Tibial artery (tissue), 1 donor: ENCODE results near the genes SAMD9 and DYNC1I1.

DNA sequence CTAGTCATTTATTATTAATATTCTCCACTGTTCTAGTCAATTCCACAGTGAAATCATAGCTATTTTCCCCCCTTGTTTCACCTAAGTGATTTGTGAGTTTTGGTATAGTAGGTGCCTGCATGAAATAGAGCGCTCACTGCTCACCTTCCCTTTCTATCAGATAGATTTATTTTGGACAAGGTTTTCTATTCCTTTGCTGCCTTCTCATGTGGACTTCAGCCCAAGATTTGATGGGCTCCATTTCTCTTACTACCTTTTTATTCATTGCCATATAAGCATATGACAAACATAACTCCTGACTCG lies 171.2 kb downstream of the CDK14 start:
- PRO-cap: no peak

- PRO-cap: no peak
These were observed 3.1 kb downstream of the FZD1 start for GRCh38 chr7:91266859-91268196.

GRCh38 chr7:92263788-92264282 lies 18.1 kb downstream of the ANKIB1 start:
- PRO-cap: no peak

GRCh38 chr7:92364505-92365525 lies 82.5 kb upstream of the GATAD1 start:
- PRO-cap: no peak

GRCh38 chr7:92757198-92757866 lies 79.0 kb downstream of the CDK6 start:
- PRO-cap: no peak

- PRO-cap: no peak
These were observed at the start of gene SAMD9 for GRCh38 chr7:93117713-93118426. Gene SAMD9, minus strand, starts transcription at chr7:93117979.

GRCh38 chr7:93315933-93316591 lies 83.9 kb downstream of the VPS50 start:
- PRO-cap: no peak

GRCh38 chr7:93923966-93924446 lies 2.5 kb downstream of the GNG11 start:
- PRO-cap: no peak

DNA sequence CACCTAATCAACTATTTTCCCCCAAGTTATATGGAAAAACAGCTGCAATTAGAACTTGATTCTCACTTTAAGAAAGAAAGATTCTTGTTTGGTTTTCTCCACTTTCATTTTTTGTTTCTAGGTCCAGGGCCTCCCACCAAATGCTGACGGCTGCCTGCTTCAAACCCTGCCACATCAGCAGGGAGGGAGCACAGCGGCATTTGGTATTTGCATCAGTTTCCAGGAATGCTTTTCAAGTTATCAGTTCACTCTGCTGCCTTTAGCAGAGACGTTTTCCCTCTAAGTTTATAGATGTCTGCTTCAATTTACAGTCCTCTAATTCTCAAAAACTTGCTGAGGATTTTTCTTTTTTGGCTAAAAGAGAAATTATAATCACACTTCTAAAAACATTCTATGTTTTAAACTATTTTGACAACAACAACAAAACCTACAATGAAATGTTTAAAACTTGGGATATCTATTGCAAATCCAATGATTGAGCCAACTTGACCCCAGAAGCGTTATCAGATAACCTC lies 2.6 kb upstream of the COL1A2 start:
- PRO-cap: no peak

DNA sequence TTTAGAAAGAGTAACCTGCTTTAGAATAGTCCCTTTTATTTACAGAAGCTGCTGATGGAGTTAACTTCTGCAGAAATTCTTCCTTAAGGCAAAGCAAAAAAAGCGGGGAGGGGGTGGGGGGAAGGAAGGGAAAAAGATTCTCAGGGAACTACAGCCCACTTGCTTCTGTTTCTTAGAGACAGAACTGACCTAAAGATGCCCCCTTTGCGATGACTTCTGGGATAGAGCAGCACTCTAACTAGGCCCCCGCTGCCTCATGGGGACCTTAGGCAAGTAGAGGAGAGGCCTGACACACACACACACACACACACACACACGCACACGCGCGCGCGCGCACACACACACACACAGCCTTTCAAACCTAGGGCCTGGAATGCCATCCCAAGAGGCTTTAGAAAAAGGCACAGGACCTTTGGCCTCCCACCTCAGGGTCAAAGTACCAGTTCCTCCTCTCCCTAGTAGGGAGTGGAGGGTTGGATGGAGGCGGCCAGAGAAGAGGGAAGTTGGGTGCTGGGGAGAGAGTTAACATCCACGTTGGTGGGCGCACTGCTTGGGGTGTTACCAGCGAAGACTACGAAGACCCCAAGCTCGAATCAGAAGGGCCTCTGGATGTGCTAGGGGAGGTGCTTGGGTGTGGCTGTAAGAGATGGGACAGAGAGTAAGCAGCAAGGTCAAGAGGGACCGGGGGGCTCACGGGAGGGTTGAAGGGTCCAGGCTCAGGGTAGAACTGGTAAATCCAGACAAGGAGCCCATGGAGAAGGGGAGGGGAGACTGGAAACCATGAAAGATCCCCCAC lies 1.3 kb upstream of the COL1A2 start:
- PRO-cap: no peak

DNA sequence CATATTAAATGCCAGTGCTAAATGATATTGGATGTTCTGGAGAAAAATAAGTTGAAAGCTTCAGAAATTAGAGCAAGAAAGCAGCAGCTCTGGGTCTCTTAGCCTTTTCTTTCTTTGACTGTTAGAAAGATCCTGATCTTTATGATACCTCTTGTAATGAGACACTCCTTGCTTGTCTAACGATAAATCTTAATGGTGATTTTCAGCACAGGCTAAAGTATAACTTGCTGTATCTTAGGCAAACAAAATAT lies 4.5 kb downstream of the CASD1 start:
- PRO-cap: no peak

DNA sequence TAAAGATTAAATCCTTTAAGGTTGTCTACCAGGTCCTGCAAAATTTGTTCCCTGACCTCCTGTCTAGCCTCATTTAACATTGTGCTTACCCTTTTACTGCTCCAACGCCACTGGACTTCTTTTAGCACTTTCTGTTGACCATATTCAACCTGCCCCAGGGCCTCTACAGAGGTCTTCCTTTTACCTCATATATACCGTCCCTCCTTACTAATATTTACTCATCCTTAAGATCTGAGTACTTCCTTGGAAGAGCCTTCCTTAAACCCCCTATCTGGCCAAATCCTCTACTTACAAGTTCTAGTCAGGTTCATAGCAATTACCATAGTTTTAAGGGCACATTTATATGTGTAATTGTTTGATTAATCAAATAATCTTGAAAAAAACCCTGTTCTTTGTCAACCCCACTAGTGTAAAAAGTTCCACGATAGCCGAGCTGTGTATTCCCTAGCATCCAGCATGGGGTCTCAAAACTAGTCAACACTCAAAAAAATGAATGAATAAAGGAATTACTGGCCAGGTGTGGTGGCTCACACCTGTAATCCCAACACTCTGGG lies 8.3 kb downstream of the SGCE start:
- PRO-cap: no peak

DNA sequence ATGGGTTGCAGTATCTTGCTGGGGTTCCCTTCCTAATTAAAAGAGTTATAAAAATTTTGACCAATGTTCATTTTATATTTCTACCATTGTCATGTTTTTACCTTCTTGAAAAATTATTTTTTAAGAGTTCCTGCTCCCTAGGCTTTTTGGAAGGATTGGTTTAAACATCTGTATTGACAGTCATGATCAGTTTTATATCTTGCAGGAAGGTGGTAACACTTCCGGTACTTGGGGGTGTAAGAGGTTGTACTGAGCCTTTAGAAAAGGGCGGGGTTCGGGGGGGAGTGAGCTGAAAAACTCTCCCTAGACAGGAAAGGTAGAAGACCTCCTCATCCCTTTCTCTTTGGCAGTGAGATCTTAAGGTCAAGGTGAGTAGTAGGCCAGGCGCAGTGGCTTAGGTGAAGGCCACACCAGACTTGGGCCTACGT lies 426 bp upstream of the PPP1R9A start:
- PRO-cap: no peak

GRCh38 chr7:95246771-95247183 lies 77.6 kb downstream of the PON1 start:
- PRO-cap: no peak

DNA sequence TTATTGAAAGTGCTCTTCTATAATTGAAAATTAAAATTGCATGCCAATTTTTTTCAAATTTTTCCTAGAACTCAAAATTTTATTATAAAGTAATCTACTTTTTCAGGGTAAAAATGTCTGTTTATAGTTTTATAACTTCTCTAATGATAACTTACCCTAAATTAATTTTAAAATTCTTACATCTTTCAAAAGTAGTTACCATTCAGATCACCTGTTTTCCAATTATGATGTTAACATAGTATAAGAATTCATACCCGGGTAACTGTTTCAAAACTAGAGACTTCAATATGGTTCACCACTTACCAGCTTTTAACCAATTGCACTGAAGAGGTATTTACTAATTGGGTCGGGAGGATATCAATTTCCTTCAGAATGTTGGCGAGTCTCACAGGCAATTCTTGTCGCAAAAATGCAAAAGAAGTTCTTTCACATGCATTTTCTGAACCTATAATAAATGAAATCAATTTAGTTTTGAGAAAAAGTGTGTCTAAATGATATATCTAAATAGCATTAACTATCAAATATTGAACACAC lies 1.5 kb downstream of the PDK4 start:
- PRO-cap: no peak

DNA sequence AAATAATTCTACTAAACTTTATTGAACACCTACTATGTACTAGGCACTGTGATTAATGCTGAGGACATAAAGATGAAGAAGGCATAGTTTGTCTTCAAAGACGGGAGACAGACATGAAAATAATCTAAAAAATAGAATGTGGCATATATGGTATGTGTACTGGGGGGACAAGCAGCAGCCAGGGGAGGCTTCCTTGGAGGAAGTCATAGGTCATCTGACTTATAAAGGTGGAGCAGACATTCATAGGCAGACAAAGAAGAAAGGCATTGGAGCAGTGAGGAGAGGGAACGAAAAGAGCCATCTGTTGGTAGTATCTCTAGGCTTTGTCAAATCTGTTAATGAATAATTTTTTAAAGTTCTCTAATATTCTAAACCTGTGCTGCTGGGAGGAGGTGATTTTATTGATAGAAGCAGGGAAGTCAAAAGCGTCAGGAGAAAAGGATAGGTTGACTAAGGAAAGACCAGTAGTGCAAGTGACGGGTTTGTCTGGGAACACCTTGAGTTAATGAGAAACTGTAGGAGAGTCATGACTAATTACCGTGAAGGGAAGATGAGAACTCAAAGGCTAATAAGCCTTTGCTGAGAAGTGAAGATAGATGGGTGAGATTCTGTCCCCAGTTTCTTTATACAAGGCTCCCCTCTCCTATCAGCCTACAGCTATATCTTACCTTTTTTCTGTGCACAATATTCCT lies 4.9 kb upstream of the PDK4 start:
- PRO-cap: no peak

- PRO-cap: unidirectional peak, plus-strand start at chr7:95772626; unidirectional peak, plus-strand start at chr7:95772682
These were observed at the start of gene DYNC1I1 for GRCh38 chr7:95772278-95772925. Gene DYNC1I1, plus strand, starts transcription at chr7:95772554.

DNA sequence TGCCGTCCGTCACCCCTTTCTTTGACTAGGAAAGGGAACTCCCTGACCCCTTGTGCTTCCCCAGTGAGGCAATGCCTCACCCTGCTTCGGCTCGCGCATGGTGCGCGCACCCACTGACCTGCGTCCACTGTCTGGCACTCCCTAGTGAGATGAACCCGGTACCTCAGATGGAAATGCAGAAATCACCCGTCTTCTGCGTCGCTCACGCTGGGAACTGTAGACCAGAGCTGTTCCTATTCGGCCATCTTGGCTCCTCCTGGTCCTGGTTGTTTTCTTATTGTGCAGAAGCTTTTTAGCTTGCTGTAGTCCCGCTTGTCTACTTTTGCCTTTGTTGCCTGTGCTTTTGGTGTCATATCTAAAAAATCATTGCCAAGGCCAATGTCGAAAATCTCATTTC lies 65.4 kb downstream of the DYNC1I1 start:
- PRO-cap: no peak

DNA sequence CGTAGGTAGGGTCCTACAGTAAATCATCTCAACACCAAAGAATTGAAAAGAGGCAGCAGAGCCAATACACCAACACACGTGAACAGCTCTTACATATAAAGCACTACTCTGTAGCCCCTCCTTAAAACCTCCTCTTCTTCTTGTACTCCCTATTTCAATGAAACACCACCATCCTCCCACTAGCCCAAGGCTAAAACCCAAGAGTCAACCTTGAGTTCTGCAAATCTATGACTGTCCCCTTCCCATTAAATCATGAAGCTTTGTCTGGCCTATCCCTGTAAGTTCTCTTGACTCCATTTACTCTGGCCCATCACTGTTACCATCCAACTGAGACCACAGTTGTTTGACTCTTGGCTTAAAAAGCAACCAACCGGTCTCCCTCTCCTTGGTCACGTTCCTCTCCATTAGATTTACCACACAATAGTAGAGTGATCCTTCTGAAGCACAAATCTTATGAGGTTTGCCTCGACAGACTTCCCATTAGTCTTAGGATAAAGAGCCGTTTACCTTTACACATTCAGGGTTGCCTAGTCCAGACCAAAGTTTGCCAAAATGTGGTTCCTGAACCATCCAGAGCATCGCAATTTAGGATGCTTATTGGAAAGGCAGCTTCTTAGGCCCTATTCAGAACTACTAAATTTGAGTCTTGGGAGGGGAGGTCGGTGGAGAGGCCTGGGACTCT lies 119.1 kb downstream of the SLC25A13 start:
- PRO-cap: no peak

- PRO-cap: no peak
These were observed 13.6 kb downstream of the SLC25A13 start for GRCh38 chr7:96308082-96308829.